Measurements from ENCODE around the genes RTRAF and DDHD1.

GRCh38 chr14:50803806-50804102, 27.2 kb downstream of the NIN start:
- PRO-cap, 3 experiments = no peak in any of the 3 experiments
- RAMPAGE, long total RNA = no peak

- PRO-cap, 3 experiments = no peak in any of the 3 experiments
- RAMPAGE, long total RNA = no peak
These were observed 9.1 kb downstream of the NIN start for GRCh38 chr14:50821583-50822561.

GRCh38 chr14:51328790-51329210, 88.8 kb downstream of the TMX1 start:
- PRO-cap, 3 experiments = no peak in any of the 3 experiments
- RAMPAGE, long total RNA = no peak

- PRO-cap, 3 experiments = no peak in any of the 3 experiments
- RAMPAGE, long total RNA = no peak
These were observed 158.9 kb downstream of the TMX1 start for GRCh38 chr14:51398831-51399457.

DNA sequence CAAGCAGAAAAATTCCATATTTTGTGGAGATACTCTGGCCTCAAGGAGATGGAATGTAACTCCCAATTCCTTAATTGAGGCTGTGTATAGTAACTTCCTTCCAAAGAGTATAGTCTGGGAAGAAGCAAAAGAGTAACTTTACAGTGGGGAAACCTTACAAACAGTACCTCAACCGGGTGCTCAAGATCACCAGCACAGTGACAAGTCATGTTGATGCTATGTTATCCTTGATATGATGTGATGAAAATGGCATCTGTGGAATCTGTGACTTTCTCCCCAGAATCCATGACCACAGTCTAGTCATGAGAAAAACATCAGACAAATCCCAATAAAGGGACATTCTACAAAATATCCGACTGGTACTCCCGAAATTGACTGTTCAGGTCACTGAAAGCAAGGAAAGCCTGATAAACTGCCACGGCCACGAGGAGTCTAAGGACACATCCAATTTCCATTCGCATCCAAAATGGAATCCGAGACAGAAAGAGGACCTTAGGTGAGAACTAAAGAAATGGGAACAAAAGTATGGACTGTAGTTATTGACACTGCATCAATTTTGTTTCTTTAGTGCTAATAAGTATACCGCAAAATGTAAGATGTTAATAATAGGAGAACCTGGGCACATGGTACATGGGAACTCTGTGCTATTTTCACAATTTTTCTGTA, 97.3 kb upstream of the FRMD6 start:
- PRO-cap, 3 experiments = no peak in any of the 3 experiments
- RAMPAGE, long total RNA = no peak

DNA sequence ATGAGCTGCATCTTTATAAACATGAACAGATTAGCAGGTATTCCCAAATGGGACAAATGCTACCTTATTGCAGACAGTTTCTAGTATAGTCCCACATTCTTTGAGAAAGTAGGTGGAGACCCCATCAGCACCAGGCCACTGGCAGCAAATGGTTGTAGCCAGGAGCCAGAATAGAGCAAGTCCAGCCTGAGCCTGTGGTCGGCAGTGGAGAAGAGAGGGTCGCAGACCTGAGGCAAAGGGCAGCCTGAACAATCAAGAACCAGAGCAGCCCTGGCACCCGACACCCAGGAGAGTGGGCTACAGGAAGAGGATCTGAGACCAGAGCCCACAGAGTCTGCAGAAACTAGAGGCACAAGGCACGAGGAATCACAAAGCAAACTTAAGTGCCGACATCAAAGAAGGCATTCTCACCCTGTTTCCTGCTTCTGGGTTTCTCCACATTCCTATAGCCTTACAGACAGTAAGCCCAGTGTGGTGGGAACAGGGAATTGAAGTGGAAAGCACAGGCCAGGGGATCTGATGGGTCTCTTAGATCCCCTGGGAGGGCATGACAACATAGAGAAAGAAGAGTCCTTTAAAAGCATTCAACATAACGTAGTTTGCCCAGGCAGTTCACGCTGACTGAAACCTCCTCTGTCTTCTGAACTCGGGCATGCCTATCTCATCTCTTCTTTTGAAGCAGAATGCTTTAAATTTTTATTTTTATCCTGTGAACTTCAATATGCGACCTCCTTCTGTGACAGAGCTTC, 75.7 kb upstream of the FRMD6 start:
- PRO-cap, 3 experiments = no peak in any of the 3 experiments
- RAMPAGE, long total RNA = no peak

DNA sequence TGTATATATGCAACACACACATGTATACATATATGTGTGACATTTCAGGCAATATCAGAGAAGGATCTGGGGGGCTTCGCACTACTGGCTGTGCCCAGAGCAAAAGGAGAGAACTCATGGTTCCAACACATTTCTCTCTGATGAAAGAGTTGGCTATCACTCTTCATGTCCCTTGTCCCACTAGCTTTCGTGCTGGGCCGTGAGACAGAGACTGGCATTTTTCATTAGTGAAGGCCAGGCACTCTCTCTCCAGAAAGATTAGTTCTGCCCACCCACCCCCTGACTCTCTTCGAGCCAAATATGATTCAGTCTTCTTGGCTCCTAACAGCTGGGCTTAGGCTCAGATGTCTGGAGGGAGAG, 5.3 kb upstream of the GNG2 start:
- PRO-cap, 3 experiments = no peak in any of the 3 experiments
- RAMPAGE, long total RNA = no peak

DNA sequence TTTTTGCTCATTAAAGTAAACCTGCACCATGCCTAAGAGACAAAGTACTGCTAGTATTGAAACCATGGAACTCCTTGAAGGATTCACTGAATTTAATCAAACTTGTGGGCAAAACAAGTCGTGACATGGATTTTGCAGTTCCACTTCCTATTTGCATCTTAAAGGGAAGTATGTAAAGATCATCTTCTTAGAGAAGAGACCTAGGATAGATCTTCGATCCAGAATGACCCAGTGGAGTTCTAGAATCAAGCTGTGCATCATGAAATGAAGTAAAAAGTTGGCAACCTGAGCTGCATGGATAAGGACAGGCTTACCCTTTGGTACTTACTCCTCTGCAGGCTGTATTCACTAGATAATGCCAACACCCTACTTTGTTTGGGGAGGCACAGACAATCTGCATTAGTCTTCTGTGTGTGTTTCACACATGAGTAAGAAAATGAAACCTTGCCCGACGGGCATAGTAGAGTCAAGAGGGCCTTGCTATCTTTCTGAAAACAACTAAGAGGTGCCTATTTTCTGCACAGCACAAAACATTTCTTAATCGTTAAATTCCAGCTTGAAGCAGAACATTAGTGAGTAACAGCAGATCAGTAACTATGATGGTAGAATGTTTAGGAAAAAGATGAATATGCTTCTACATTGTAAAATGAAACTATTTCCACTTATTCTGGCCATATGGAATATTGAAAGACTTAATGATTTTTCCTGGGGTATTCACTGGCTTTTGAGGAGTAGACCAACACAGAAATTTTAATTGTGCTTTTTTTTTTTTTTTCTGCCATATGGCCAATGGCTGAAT, 2.0 kb downstream of the GNG2 start:
- PRO-cap, 3 experiments = no peak in any of the 3 experiments
- RAMPAGE, long total RNA = no peak

DNA sequence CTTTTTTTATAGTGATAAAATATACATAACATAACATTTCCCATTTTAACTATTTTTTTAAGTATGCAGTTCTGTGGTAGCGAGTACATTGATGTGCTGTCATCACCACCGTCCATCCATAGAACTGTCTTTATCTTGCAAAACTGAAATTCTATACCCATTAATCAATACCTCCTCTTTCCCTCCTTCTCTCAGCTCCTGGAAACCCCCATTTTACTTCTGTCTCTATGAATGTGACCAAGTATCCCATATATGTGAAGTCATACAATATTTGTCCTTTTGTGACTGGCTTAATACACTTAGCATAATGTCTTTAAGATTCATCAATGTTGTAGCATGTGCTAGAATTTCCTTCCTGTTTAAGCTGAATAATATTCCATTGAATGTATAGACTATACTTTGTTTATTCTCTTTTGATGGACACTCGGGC, 3.1 kb downstream of the GNG2 start:
- PRO-cap, 3 experiments = no peak in any of the 3 experiments
- RAMPAGE, long total RNA = no peak

GRCh38 chr14:51866122-51866703, 5.8 kb downstream of the GNG2 start:
- PRO-cap, 3 experiments = no peak in any of the 3 experiments
- RAMPAGE, long total RNA = no peak

DNA sequence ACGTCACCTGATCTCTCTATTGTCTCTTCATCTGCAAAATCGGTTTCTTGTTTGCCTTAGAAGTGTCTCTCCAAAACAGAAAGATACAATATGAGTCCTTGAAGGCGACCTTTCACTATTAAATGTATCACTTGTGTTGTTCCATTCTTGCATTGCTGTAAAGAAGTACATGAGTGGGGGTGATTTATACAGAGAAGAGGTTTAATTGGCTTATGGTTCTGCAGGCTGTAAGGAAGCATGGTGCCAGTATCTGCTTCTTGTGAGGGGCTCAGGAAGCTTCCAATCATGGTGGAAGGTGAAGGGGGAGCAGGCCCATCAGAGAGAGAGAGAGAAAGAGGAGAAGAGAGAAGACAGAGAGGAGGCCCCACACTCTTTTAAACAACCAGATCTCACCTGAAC, 58.8 kb upstream of the RTRAF start:
- PRO-cap, 3 experiments = no peak in any of the 3 experiments
- RAMPAGE, long total RNA = no peak

GRCh38 chr14:51989455-51990595, at the start of gene RTRAF:
Gene RTRAF (plus strand): TSS chr14:51989546.
- PRO-cap, 3 experiments = peak in 3 of 3 experiments; most common plus-strand start chr14:51989514 (in 2)
- RAMPAGE, long total RNA = start-site peak on the plus strand at chr14:51989542-51989628, 4,750 and 1,432 reads in 2 replicates

DNA sequence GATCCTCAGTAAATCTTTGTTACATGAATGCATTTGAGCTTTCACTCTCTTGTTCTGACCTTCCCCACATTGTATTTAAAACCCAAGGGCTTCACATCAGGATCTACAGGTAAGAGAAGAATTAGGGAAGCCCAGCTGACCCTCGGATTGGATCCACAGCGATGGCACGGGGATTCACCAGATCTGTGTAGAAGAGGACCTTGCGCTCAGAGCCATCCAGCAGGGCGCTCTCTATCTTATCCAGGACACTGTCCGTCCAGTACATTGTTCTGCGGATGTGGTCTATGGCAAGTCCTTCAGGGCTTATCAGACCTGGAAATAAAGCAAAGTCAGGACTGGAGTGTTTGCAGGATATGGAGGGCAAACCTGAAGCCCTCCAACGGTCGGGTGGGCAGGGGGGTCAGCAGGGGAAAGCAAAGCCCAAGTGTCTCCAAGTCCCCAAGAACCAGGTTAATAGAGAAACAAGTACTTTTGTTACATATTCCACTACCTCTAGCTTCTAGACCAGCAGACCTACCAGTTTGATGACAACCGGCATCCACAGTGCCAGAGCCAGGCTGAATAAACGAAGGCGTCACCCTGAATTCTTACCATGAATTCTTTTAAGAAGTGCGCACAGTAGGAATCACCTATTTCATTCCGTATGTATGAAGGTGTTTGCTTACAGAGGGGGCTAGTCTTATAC, 21.5 kb downstream of the RTRAF start:
- PRO-cap, 3 experiments = no peak in any of the 3 experiments
- RAMPAGE, long total RNA = no peak

GRCh38 chr14:52399575-52400247, 85.6 kb downstream of the PTGER2 start:
- PRO-cap, 3 experiments = no peak in any of the 3 experiments
- RAMPAGE, long total RNA = no peak

DNA sequence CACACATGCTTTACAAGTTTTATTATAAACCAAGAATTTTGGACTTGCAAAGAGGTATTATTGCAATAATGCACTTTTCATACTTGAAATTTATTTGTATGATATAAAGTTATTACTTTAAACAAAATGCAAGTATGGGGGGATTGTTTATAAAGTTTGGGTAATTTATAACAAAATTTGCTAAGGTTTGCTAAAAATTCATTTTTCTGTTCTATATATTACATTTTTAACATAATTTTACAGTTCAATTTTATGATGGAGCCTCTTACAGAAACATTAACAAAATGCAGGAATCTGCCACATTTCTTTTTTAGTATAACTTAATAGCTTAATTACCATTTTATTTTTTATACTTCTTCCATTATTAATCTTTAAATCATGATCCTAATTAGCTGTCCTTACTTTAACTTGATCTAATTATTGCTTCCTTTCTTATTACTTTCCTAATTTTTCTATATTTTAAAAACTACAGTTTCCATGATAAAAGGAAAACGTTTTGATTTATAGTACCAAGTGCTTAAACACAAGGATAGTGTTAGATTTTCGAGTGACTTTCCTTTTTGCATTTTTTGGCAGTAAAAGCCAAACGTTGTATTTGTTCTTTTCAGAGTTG, 20.0 kb downstream of the GNPNAT1 start:
- PRO-cap, 3 experiments = no peak in any of the 3 experiments
- RAMPAGE, long total RNA = no peak

DNA sequence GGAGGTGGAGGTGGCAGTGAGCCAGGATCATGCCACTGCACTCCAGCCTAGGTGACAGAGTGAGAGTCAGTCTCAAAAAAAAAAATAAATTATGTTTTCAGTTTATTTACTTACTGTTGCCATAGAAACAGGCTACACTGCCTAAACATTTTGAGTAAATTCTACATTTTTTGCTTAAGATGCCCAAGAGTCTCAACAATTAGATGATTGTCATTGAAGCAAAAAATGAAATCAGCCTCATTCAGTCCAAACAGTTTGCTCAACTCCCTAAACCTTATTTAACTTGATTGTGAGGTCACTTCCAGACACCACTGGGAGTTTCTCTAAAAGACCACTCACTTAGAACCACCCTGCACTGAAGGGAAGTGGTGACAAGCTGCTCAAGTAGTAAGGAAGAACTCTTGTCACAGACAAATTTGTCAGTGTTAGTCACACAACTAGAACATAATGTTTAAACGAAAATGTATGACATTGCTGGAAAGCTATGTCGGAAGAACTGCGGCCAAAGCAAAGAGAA, 9.8 kb upstream of the GNPNAT1 start:
- PRO-cap, 3 experiments = no peak in any of the 3 experiments
- RAMPAGE, long total RNA = no peak

DNA sequence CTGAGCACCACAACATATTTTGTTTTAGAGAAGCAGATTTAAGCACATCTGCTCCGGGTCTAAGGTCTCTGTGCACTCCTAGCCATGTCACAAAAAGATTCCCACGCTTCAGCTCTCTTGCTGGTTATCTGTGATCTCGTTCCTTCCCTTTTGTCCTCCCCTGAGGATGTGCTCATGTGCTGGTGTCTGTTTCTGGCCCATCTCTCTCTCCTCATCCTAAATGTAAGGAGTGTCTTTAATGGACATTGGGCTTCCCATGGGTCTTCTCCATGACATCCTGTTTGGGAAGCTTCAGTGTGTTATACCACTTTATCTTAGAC, 53.7 kb upstream of the GNPNAT1 start:
- PRO-cap, 3 experiments = no peak in any of the 3 experiments
- RAMPAGE, long total RNA = no peak

- PRO-cap, 3 experiments = no peak in any of the 3 experiments
- RAMPAGE, long total RNA = no peak
These were observed 3.7 kb upstream of the FERMT2 start for GRCh38 chr14:52954412-52955020.

GRCh38 chr14:53062868-53063215, 90.3 kb downstream of the DDHD1 start:
- PRO-cap, 3 experiments = no peak in any of the 3 experiments
- RAMPAGE, long total RNA = no peak

- PRO-cap, 3 experiments = peak in 3 of 3 experiments; most common plus-strand start chr14:53153381 (in 1); most common minus-strand start chr14:53153266 (in 3)
- RAMPAGE, long total RNA = no peak
These were observed at the start of gene DDHD1 for GRCh38 chr14:53153134-53153478. Gene DDHD1 (minus strand): TSS chr14:53153323.